Measurements from ENCODE around the genes ANKRD49, SESN3 and CEP57.

- PRO-cap = no peak
- RAMPAGE, long total RNA, 4 experiments = no peak in any of the 4 experiments
Measured at GRCh38 chr11:94183165-94184365, 54.9 kb downstream of the PANX1 start.

DNA sequence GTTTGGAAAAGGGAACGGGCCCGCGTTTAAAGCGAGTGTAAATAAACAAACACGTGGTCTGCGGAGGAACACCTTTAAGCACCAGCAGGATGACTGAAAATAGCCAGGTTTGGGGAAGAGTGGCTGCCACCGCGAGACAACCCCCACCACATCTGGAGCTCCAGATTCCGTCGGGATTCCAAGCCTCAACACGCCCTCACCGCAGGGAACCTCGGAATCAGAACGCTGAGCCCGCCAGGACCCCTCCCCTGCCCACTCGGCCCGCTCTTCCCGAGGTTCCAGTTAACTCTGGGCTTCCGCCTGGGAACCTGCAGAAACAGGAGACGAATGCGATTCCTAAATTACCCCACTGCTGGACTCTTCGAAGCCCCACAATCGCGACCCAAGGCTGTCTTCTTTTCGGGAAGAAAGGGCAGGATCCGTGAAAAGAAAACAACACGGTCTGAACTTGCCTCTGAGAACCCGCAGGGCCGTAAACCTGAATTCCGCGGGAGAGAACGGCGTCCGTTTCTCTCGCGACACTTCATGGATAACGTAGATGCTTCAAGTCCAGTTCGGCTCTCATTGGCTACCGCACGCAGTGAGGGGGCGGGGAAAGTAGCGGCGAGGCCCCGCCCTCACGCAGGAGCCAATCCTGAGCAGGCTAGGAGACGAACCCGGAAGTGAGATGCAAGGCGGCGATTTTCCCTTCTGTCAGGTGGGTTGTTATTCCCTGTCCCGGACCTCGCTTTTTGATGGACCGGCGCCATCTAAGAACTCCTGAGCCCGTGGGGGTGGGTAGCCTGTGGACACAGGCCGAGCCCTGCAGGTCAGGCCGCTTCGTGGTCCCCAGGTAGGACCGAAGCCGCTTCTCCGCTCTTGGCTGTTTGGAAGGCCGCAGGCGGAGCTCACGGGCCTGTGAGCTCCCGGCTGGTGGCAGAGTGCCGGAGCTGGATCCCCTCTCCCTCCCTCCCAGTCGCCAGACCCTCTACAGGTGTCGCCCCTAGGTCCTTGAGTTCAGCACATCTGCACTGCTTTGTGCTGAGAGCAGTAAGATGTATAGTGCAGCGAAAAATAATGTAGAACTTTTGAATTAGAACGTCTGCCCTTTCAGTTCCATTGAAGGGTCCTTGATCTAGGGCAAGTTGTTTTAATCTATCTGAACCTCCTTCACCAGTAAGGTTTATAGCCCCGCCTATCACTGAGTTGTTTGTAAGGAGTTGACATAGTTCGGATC lies at the start of gene ANKRD49:
ANKRD49 (plus strand) TSS at position 646 of the 1,216 bp plus-strand sequence.
- PRO-cap = unidirectional peak, minus-strand start at position 290 of the sequence; bidirectional peak, plus-strand start at position 665 of the sequence, minus-strand start at position 536 of the sequence; unidirectional peak, plus-strand start at position 905 of the sequence
- RAMPAGE, long total RNA, 4 experiments = start-site peak on the plus strand in 4 of 4 experiments, centred at positions 657 to 690 of the sequence, 164 to 524 reads per replicate; start-site peak on the minus strand in 3 of 4 experiments, centred at positions 484 to 486 of the sequence, 107 to 165 reads per replicate

DNA sequence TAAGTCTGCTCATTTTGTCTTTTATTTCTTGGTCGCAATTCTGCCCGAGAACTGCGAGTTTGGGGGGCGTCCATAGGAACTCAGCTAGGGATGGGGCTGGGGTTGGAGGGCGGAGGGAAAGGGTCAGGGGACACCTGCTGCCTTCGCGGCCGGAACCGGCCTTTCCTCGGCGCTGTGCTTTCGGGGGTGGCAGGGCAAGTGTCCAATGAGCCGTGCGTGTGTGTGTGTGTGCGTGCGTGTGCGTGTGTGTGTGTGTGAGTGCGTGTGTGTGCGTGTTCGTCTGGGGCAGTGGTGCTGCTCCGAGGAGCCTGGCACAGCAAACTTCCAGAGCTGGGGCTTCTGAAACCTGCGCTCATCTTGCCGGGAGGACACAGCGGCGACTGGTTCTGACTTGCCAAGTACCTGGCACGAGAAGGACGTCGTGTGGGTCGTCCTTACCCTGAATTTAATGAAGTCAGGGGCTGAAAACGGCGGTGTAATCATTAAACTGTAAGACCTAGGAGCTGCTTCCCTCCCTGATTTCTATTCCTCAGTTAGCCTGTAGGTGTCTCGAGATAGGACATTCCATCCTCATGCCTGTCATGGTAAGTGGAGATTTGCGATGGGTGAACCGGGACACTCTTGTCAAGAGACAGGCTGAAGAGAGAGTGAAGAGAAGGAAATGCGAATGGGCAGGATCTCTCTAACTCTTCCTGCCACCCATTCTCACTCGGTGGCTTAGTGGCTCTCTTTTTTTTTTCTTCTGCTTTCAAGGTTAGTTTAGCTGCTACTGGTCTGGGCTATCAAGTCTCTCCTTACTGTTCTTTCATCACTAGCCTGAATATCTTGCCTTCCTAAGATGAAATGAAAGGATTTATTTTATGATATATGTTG lies 26.9 kb upstream of the AMOTL1 start:
- PRO-cap = bidirectional peak, plus-strand start at position 279 of the sequence, minus-strand start at position 200 of the sequence; bidirectional peak, plus-strand start at position 639 of the sequence, minus-strand start at position 450 of the sequence
- RAMPAGE, long total RNA, 4 experiments = no peak in any of the 4 experiments

- PRO-cap = unidirectional peak, plus-strand start at chr11:94814505
- RAMPAGE, long total RNA, 4 experiments = no peak in any of the 4 experiments
Measured at GRCh38 chr11:94814162-94814766, 46.1 kb downstream of the AMOTL1 start.

DNA sequence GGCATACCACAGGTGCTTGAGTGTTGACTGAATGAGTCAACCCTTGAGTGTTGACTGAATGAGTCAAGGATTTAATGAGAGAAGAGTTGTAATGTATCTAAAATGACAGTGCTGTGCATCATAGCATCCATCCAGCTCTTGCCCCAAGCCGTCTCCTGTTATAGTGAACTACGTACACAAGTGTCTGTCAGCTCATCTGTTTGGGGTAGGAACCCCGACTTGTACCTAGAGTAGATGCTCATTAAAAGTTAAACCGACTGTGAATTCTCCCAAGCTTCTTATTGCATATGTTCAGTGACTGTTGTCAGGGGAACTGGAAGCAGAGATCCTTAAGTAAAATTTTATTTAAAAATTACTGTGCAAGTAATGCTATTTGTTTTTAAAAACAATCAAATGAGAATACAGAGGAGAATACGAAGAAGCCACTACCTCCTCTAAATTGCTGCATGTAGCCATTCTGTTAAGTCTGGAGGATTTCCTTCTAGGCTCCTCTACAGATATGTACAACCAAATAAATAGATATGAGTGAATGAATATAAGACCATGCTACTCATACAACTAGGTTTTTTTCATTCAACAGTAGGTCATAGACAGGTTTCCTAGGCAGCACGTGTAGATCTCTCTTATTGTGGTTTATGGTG lies 92.9 kb downstream of the CWC15 start:
- PRO-cap = unidirectional peak, plus-strand start at position 396 of the sequence
- RAMPAGE, long total RNA, 4 experiments = no peak in any of the 4 experiments

- PRO-cap = no peak
- RAMPAGE, long total RNA, 4 experiments = no peak in any of the 4 experiments
Measured at GRCh38 chr11:95037300-95037712, 12.2 kb downstream of the KDM4E start.

GRCh38 chr11:95037744-95038065 lies 12.6 kb downstream of the KDM4E start:
- PRO-cap = no peak
- RAMPAGE, long total RNA, 4 experiments = start-site peak on the minus strand in 1 of 4 experiments, at chr11:95037817-95037838 at its widest, 11 reads per replicate

DNA sequence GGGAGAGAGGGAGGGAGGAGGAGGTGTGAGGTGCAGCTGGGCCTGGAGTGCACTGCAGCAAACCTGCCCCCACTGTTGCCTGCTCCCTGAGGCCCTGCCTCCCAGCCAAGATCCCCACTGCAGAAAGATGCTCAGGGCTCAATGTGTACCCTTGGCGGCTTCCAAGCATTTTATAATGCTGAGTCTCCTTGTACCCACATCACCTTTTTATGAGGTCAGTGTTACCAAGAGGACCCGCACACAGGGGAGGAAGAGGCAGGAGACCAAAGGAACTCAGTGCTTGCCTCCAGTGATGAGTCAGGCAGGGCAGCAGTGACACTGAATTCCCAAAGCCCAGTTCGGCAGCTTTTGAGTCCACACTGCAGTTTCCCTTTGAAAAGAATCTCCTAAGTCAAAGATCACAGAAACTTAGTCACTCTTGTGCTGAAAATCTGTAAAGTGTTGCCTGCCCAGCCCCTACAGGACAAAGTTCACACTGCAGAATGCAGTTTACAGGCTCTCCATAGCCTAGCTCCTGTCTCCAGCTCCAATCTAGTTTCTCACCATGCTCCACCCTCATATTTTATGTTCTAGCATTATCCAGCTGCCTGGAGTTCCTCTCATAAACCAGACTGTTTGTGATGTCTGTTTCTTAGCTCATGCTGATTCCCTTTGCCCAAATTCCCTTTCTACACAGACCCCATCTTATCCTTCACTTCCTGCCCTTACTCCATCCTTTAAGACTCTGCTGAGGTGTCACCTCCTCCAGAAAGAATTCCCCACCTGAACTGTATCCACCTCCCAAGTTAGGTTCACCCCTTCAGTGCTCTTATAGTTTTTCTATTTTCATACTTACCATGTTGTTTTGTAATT lies 3.3 kb downstream of the ENDOD1 start:
- PRO-cap = no peak
- RAMPAGE, long total RNA, 4 experiments = no peak in any of the 4 experiments

DNA sequence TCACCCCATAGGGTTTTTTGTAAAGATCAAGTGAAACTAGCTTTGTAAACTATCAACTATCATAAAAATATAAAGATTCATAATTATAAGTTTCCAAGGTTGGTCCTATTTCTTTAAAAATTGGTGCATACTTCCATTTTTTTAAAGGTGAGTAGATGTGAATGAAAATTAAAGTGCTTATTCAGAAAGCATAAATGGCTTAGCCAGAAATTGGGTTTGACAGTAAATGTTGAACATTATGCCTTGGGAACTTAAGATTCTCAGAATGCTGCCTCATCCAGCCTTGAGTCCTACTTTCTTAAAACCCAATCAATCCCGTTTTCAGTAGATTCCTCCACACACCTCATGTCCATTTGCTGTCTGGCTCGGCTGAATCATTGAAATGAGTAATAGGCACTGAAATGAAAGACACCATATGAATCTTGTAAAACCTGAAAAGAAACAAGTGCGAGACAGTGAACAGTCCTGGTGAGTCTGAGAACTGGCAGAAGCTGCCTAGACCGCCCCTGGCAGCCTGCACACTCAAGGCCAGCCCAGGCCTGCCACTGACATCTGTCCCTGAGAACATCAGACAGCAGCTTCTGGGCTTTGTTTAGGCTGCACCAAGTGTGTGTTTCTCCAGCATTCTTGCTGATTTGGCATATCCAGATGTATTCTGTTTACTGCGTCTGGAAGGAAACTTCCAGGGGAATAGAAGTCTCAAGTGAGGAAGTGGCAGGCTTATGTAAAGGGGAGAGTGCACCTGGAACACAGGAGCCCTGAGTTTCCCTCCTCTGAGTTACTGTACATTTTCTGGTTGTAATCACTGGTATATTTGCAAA lies 44.8 kb downstream of the ENDOD1 start:
- PRO-cap = no peak
- RAMPAGE, long total RNA, 4 experiments = no peak in any of the 4 experiments

- PRO-cap = no peak
- RAMPAGE, long total RNA, 4 experiments = no peak in any of the 4 experiments
Measured at GRCh38 chr11:95191255-95191650, 39.7 kb downstream of the SESN3 start.

- PRO-cap = bidirectional peak, plus-strand start at chr11:95231565, minus-strand start at chr11:95231202
- RAMPAGE, long total RNA, 4 experiments = no peak in any of the 4 experiments
Measured at GRCh38 chr11:95230870-95231522, at the start of gene SESN3. TSS of gene SESN3 (minus strand) at chr11:95231202.

GRCh38 chr11:95232151-95232786 lies 1.3 kb upstream of the SESN3 start:
- PRO-cap = bidirectional peak, plus-strand start at chr11:95232442, minus-strand start at chr11:95232361
- RAMPAGE, long total RNA, 4 experiments = no peak in any of the 4 experiments

DNA sequence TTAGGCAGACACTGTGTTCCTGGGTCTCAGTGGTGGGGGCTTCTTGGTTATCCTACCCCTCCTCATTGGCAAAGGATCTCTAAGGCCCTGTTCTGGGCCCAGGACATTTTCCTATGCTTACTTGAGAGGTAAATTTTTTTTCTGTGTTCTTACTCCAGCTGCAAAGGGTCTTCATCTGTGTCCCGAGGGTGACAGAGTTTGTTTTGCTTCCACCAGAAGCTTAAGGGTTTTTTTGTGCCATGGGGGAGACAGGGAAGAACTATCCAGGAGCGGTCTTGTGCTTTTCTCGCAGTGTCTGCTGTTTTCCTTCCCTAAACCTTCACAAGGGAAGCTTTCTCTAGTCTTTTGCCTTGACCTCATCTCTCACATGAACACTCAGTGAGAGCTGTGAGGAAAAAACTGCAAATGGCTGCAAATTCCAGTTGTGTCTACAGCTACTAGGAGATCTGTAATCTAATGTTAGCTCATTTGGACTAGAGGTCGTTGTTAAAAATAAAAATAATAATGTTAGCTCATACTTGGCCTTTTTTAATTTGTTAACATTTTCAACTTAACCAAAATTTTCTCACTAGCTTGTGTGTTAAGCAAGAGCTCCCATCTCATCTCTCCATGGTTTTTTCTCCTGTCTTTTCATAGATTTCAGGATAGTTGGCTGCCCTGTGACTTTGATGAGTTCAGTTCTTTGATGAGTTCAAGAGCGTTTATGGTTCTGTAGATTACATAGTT lies 264.7 kb upstream of the SESN3 start:
- PRO-cap = no peak
- RAMPAGE, long total RNA, 4 experiments = no peak in any of the 4 experiments

DNA sequence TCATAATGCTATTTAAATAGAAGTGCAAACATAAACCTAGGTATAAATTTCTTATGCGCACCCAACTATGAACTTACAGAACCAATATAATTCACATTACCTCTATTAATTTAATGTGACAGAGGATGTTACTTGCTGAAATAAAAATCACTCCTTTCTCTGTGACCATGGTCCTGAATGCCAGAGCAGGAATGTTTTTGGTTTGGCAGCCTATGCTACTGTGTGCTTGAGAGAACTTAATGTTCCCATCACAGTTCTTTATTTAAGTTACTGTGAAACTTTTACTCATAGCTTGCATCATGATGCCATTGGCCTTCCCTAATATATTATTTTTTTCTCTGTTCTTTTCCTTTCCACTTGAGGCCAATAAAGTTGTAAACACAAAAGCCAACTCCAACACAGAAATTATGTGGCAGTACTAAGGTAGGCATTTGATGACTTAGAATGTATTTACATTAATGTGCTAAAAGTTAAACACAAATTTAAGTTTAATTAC lies 142.2 kb downstream of the FAM76B start:
- PRO-cap = no peak
- RAMPAGE, long total RNA, 4 experiments = no peak in any of the 4 experiments

GRCh38 chr11:95680456-95681082 lies 109.0 kb downstream of the FAM76B start:
- PRO-cap = unidirectional peak, minus-strand start at chr11:95680695
- RAMPAGE, long total RNA, 4 experiments = no peak in any of the 4 experiments

GRCh38 chr11:95700428-95700855 lies 89.1 kb downstream of the FAM76B start:
- PRO-cap = no peak
- RAMPAGE, long total RNA, 4 experiments = no peak in any of the 4 experiments

DNA sequence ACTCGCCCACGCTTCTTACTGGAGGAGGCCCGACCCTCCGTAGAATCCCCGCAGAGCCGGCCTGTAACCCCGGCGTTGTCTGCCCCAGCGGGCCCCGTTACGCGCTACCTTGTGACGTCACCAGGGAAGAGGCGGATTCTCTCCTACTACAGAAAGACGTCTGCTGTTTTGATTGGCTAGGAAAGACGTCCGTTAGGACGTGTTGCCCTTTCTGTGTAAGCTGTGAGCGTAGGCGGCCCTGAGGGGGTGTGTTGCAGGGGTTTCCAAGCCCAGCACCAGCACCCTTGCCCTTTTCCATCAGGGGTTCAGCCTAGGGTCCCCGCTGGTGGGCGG lies at the start of gene CEP57:
CEP57 (plus strand) TSS at position 208 of the 333 bp plus-strand sequence.
- PRO-cap = bidirectional peak, plus-strand start at position 209 of the sequence, minus-strand start at position 101 of the sequence
- RAMPAGE, long total RNA, 4 experiments = start-site peak on the plus strand in 3 of 4 experiments, centred at positions 215 to 224 of the sequence, 178 to 284 reads per replicate

GRCh38 chr11:95900754-95901205 lies 23.1 kb downstream of the MTMR2 start:
- PRO-cap = no peak
- RAMPAGE, long total RNA, 4 experiments = no peak in any of the 4 experiments

GRCh38 chr11:96045723-96046543 lies 122.0 kb upstream of the MTMR2 start:
- PRO-cap = no peak
- RAMPAGE, long total RNA, 4 experiments = no peak in any of the 4 experiments

DNA sequence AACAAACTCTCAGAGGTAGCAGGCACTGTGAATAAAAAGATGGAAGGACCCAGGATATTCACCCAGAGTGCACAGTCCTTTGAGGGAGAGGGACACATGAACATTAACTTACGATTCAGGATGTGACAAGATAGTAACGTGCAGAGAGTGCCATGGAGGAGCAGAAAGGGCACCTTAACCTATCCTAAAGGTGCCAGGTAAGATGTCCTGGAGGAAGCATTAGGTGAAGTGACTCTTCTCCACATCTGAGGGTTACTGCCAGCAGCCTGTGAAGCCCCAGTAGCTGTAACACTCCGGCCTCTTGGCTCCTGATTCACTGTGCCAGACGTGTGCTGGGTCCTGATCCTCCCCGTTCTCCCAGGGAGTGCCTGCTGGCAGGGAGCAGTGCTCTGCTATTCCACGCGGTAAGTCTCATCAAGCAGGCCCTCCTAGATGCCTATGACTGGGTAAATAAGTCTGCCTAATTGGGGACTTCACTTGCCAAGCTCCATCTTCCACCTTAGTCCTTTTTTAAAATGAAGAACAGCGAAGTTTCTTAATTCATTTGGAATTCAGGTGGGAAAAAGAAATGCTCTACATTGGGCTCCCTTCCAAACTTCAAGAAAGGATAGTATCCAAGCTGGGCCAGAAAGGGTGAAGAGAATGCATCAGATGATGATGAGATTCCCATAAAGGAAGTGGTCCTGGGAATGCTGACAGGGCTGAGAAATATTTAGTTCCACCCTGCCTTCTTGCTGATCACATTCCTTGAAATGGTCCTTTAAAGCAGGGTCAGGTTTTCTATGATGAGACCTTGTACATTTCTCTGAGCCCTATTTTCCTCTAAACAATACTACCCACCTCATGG lies 188.1 kb downstream of the MAML2 start:
- PRO-cap = bidirectional peak, plus-strand start at position 395 of the sequence, minus-strand start at position 318 of the sequence
- RAMPAGE, long total RNA, 4 experiments = no peak in any of the 4 experiments

All from gastroesophageal sphincter (tissue), 4 donors.